Colic lymph node (tissue), 1 donor: ENCODE measurements around the genes TBPL1 and MYB.

- PRO-cap: no peak
These were observed 1.4 kb upstream of the VNN1 start for GRCh38 chr6:132715259-132715747.

DNA sequence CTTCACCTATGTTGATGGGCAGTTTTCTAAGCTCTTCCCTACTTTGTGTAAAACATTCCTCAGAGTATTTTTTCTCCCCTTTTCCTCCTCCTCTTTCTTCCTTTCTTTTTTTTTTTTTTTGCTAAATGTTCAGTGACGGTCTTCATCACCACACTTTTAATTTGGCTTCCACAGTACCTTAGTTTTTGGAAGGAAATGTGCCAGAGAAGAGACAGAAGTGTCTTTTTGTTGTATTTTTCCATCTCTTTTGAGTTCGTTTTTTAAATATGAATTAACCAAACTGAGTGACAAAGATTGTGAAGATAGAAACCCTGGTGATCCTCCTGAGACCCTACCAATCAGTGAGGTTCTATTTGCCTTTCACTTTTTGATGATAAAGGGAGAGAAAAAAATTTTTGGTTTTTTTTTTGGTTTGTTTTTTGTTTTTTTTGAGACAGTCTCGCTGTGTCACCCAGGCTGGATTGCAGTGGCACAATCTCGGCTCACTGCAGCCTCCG lies 7.1 kb downstream of the RPS12 start:
- PRO-cap: no peak

- PRO-cap: no peak
These were observed 110.3 kb upstream of the EYA4 start for GRCh38 chr6:133130655-133131470.

DNA sequence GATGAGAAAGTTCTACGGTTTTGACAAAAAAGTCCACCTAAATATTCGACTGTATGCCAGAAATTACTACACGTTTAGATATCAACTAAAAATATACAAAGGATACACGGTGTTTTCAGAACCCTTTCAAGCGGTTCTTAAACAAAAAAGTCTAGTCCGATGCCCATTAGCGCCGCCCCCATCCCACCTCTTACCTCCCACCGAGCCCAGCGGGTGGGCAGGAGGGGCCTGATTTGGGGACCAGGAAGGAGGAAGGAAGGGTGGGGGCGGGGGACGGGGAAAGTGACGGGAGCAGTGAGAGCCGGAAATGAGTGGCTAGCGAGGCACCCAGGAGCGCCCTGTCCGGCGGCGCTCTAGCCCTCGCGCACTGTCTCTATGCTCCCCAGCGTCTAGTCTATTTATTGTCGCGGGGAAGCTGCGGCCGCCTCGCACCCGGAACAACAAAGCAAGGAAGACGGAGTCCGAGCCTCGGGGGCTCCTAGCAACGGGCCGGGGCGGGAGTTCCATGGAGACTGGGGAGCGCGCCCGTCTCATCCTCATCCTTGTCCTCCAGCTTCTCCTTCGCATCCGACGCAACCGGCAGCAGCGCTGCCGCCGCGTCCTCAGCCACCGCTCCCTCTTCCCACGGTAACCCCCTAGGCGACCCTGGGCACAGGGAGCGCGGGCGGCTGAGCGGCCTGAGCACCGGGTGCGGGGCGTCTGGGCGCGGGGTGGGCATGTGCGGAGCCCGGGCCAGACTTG lies at the start of gene TBPL1:
TSS of gene TBPL1 (plus strand) at position 426 of the 741 bp plus-strand sequence.
- PRO-cap: bidirectional peak, plus-strand start at position 401 of the sequence, minus-strand start at position 284 of the sequence

- PRO-cap: no peak
These were observed 3.3 kb downstream of the SLC2A12 start for GRCh38 chr6:134049105-134049624.

DNA sequence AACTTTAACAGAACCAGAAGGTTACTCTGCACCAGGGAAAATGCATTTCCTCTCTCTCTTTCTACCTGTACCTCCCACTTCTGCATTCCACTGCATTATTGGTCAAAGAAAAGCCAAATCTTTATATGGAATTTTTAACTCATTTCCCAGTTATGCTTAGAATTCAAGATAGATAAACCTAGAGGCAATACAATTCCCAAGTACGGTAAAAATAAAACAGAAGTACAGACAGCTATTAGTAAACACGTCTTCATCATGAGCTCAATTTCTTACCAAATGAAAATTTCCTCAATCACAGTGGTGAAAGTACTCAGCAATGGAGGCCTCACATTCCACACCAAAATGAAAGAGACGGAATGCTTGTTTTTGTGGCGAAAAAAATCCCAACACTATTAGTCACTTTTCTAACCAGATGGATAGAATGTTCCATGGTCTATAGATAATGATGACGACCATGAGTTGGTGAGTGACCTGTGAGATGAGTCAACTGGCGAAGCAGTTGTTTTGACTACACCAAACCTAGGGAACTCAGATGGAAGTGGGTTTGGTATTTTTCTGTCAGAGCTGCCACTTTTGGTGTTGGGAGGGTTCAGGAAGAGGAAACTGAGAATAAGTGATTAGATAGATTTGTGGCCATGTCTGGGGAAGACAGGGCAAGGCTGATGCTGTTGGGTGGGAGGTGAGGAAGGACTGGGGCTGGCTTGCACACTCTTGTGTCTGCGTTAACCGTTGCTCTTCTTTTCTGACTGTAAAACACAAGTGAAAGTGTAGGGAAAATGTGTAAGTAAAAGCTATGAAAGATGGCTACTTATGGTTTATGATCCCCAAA lies 104.8 kb upstream of the SGK1 start:
- PRO-cap: no peak

GRCh38 chr6:134539782-134540539 lies 222.0 kb upstream of the SGK1 start:
- PRO-cap: no peak

GRCh38 chr6:134720509-134721342 lies 229.2 kb downstream of the ALDH8A1 start:
- PRO-cap: no peak

- PRO-cap: no peak
These were observed 127.9 kb downstream of the ALDH8A1 start for GRCh38 chr6:134821838-134822603.

DNA sequence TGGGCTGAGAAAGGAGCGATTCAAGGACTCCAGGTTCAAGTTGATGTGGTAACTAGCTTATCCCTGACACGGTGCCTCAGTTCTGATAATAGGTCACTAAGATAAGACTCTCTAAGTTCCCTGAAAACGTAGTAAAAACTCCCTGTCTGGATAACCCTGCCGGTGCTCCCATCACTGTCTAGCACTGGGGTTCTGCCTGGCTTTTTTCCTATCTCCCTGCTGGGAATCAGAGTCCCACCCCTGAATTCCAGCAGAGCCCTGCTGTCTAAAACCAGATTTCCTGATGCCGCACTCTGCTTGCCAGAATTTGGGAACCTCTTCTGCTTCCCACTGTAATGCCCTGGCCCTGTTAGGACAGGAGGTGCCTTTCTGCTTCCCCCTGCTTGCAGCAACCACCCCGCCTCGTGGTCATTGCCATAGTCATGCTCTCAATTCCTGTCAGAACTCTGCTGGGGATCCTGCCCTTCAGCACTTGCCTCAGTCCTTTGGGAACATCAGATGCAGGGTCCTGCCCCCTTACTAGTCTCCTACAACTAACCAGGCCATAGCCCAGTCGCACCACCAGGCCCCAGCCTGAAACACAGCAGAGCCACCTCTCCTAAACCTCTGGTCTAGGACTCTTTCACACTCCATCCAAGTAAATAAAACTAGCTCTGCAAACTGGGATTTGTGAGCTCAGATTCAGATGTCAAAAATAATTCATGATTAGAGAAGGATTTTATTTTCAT lies 47.5 kb downstream of the ALDH8A1 start:
- PRO-cap: no peak

GRCh38 chr6:135030653-135031373 lies 23.8 kb downstream of the HBS1L start:
- PRO-cap: no peak

GRCh38 chr6:135128549-135128844 lies 52.6 kb upstream of the MYB start:
- PRO-cap: unidirectional peak, plus-strand start at chr6:135128708; unidirectional peak, plus-strand start at chr6:135128782

DNA sequence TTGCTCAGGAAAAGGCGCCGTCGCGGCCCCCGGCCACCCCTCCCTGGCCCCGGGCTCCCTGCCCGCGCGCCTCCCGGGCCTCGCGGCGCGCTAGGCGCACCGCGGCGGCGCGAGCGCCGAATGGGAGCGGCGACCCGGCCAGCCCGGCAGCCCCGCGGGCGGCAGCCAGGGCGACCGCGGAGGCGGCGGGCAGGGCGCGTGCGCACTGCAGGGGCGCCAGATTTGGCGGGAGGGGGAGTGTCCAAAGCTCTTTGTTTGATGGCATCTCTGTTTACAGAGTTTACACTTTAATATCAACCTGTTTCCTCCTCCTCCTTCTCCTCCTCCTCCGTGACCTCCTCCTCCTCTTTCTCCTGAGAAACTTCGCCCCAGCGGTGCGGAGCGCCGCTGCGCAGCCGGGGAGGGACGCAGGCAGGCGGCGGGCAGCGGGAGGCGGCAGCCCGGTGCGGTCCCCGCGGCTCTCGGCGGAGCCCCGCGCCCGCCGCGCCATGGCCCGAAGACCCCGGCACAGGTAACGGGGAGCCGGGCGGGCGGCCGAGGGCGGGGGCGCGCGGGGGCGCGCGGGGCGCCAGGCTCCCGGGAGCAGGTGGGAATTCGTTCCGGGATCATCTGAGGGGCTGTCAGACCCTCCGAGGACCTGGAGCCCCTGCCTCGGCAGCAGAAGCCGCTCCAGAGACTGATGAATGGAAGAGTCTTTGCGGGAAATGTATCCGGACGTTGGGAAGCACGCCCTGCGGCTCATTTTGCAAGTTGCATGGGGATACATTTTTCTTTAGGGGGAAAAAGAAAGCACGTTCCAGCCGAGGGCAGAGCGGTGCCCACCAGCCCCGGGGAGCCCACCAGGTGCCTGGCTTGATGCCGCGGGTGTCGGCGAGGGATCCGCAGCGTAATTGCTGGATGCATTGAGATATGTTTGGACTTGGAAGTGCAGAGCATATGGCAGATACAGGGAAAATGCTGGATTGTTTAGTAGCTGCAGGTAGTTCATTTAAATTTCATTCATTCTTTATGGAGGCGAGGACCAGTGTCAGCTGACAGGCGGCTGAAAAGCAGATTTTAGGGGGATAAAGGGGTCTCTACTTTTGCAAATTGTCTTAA lies at the start of gene MYB:
TSS of gene MYB (plus strand) at position 283 of the 1,098 bp plus-strand sequence.
- PRO-cap: bidirectional peak, plus-strand start at position 290 of the sequence, minus-strand start at position 150 of the sequence

DNA sequence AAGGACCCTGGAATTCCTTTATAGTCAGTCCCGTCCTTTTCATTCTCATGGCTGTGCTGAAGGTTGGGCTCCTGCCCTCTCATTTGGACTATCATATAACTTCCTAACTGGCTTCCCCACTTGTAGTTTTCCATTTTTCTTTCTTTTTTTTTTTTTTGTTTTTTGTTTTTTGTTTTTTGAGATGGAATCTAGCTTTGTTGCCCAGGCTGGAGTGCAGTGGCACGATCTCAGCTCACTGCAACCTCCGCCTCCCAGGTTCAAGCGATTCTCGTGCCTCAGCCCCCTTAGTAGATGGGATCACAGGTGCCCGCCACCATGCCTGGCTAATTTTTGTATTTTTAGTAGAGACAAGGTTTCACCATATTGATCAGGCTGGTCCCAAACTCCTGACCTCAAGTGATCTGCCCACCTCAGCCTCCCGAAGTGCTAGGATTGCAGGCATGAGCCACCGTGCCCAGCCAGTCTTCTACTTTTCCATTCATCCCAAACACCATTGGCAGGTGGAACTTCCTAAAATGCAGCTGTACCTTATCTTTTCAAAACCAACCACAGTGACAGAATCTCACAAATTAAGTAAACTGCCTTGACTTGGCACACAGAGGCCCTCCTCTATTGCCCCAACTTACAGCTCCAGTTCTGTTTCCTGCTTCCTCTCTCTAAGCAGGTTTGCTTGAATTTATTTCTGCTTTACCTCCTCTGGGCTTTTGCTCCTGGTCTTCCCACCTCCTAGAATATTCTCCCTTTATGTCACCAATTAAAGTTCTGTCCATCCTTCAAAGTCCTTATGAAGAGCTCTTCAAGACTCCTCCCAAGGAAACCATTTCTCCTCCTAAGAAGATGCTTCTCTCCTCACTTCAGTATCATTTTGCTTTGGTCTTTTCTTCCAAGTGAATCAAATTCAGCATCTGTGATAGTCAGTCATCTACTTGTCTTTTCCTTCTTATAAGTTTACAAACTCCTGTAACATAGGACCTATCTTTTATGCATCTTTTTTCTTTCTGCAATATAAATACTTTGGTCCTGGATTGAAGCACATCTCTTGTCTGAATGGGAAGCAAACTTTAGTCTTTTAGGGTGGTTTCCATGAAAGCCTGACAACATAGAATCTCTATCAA lies 7.6 kb downstream of the MYB start:
- PRO-cap: no peak

DNA sequence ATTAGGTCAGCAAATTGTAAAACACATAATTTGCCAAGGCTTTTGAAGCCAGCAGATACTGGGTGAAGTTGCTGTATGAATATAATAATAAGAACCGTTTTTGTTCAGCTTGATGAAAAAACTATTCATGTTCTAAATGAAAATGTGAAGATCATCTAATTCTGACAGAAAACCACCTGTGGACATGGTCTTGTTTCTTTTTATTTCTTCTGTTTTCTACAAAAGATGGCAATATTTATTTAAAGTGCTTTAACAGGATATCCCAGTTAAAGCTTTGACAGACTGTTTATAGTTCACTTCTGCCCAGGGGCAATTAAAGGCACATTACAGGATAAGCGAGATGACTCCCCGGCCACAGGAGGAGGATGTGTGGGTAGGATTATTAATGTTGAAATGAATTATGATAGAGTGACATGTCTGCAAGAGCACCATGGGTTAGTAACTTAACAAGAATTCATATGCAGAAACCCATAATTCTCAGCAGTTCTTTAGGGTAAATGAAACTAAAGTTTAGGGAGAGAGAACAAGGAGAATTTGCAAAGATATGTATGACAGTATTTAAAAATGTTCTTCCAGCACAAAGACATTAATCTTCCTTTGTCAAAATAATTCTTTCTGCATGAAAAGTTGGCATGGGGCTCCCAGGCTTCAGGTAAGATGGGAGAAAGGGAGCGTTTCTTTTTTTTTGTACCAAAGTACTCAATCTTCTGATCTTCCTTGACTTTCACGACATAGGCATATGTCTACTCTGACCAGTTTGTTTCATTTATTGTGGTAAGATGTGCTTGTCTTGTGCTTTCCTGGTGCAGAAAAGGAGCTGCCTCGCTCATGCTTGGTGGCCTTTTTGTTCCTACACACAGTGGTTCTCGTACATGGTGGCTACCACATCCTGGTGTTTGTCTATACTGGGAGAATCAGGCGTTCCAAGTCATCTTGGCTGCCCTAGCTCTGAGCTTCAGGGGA lies 31.4 kb downstream of the MYB start:
- PRO-cap: no peak

DNA sequence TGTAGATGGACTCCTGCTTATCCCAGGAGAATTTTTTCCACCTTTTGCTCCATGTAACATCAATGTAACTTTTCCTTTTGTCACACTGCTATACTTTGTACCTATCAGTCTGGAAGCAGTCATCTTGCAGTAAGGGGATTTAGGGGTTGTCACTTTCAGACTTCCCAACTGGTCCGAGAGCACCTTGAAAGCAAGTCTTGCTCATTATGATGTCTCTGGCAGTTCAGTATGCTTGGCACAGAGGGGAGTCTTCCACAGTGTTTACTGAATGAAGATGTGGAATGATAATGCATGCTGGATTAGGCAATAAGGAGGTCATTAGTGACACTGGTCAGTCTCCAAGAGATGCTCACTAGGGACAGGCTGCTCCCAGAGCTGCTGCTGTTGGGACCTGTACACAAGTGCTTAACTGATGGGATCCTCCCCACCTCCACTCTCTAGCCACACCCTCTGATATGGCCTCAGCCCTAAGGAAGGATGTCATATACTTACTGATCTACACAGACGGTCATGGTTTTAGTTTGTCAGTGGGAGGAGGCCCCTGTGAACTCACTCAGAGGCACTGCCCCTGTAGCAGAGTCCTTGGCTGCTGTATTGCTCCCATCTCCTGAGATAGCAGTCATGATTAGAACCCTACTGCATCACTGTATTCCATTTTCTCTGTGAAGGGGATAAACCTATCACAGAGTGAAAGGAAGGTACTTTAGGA lies 73.3 kb downstream of the MYB start:
- PRO-cap: no peak

GRCh38 chr6:136226780-136227467 lies 23.2 kb downstream of the MTFR2 start:
- PRO-cap: no peak

- PRO-cap: no peak
These were observed 41.1 kb downstream of the MAP7 start for GRCh38 chr6:136508975-136509670.

DNA sequence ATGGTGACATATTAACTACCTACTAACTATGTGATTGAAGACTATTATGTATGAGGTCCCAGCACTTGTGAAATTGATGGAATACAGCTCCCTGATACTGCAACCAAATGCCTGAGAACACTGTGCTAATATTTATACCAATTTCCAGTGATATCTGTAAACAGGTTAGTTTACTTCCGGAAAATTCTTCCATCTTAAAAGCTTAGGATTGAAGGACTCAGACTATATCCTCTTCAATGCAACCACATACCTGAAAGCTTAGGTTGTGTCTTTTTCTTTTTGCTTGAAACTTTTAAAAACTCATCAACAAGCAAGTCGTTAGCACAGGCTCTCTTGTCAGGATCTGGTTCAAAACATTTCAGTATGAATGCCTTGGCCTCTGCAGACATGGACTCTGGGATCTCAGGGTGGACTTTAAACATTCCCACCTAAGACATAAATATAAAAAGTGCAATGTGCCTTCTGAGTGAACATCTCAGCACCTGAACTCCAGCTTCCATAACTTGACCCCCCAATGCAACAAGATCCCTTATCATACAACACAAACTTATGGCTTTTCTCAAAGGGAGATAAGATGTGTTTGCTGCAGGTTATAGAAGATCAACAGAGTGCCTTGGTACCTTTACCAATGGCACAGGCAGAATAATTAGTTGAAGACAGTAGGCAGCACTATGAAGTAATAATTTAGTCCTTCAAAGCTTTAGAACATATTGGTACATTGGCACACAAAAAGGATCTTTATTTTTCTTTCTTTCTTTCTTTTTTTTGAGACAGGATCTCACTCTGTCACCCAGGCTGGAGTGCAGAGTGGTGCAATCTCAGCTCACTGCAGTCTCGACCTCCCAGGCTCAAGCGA lies 51.6 kb upstream of the MAP7 start:
- PRO-cap: no peak

- PRO-cap: unidirectional peak, plus-strand start at chr6:136789730
These were observed 2.8 kb downstream of the MAP3K5 start for GRCh38 chr6:136789336-136789985.